ENCODE results near the genes CD200R1L, USF3, NAA50 and GRAMD1C.

- PRO-cap, result no peak
Measured at GRCh38 chr3:112560730-112561056, 1.1 kb downstream of the ATG3 start.

DNA sequence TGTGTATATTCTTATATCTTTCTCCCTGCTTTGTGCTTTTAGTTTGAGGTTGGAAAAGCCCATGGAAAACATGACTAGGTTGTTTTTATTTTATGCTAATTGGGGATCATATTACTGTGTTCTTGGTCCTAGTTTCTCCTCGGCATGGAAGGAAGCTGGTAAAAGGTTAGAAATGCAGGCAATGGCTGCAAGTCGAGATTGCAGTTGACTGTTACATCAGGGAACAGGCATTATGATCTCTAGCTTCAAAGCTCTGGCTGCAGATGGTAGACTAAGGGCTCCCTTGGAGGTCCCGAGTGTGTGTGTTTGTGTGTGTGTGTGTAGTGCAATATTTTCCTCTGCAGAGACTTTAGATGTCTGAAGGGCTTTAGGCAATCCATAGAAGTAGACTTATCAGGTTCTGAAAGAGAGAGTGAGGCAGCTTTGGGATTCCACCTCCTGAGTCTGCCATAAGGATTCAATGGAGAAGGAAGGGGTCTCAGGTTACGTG, 508 bp upstream of the CCDC80 start:
- PRO-cap, result no peak

GRCh38 chr3:112653675-112654466, 12.9 kb upstream of the CCDC80 start:
- PRO-cap, result no peak

DNA sequence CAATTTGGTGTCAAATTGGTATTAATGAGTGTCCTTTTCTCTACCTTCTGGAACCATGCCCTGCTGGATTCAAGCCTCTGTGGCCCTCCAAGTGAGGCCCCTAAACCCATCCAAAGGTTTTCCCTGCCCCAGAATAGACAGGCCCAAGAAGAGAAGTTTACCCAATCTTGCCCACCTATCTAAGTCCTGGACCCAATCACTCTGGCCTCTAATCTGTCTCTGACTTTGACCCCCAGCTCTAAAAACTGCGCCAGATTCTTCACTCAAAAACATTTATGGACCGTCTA, 69.2 kb downstream of the CD200R1L start:
- PRO-cap, result no peak

DNA sequence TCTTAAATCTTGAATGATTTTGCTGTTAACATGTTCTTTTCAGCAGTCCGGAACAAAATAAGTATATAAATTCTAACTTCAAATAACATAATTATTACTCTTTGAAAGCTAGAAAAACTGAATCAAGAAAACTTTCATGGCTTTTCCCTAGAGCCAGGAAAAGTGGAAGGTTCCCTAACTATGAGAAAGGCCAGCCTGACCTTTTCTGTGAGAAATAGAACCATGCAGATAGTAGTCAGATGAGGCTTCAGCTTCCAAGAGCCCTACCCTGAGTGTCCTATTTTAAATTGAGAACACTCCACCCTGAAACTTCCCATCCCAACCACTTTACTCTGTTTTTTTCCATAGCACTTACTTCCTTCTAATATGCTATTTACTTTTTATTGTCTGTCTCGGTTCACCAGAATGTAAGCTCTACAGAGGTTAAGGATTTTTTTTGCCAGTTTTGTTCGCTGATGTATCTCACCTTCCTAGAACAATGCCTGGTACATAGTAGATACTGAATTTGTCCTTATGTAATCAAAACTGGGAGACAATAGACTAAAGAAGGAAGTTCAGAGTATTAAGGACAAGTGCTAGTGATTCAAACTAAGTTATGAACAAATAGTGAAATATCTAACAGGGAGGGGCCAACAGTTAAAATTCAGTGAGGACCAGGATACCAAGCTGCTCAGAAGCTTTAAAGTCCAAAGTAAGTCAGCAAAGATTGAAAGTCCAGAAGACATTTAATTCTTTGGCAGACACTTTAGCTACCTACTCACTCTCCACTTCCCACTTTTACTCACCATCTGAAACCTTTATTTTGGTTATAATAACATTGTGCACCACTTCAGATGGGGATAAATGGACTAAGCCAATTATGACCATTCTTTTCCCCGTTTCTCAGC, 66.7 kb downstream of the CD200R1L start:
- PRO-cap, result no peak

DNA sequence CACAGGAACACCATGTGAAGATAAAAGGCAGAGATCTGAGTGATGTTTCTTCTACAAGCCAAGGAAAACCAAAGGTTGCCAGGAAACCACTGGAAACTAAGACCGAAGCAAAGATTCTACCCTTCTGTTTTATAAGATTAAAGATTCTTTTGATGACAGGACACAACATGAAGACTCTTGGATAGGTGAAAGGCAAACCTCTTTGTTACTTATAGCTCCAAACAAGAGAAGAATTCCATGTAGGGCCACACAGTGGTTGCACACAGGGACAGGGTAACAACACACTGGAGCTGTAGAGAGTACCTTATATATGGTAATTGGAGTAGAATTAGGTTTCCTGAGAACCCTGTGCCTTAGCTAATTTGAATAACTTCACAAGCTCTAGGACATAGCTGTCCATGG, at the start of gene CD200R1L:
Gene CD200R1L (minus strand): TSS at position 55 of the 402 bp plus-strand sequence.
- PRO-cap, result no peak

DNA sequence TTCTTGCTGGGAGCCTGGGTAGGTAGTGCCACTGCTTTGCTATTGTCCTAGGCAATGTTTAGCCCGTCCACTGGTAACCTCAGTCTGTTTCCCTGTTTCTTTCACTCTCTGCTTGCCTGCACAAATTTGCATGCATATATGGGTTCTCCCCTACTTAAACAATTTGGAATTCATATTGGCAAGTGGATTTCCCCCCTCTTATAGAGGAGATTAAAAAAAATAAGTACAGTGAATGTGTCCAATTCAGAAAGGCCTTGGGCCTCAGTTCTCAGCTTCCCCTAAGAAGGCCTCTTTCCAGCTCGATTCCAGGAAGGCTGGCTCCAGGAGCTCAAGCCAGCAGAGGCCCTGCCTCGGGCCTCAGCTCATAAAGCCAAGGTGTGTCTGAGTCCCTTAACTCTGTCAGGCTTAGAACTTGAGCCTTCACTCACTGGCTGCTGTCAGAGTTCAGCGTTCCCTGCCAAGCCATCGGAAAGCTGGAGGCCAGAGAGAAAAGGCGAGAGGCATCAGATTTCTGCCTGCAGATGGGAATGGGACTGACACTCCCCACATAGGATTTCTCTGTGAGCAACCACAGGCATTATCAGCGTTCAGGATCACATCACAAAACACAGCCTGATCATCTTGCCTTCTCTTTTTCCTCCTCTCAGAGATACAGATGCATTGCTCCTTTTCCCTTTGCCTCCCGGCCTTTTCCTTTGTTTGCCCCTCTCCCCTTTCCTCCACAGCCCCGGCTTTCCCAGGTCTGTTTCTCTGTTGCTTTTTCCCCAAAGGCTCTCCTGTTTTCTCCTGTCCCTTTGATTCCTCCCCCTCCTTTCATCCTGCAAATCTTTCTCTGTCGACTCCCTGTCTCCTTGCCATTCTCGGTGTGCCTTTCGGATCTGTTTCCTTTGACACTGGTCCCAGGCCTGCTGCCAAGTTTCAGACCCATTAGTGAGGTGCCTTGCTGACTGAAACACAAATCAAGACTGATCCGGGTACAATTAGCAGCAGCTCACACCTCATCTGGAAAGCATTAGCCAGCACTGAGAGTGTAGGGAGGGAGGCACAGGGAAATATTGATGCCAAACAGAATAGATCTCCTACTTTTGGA, 44.6 kb upstream of the BOC start:
- PRO-cap, result no peak

GRCh38 chr3:113168440-113168998, 42.8 kb upstream of the BOC start:
- PRO-cap, result no peak

GRCh38 chr3:113212258-113212906, 1.0 kb downstream of the BOC start:
- PRO-cap, result unidirectional peak, minus-strand start at chr3:113212727; unidirectional peak, minus-strand start at chr3:113212755

GRCh38 chr3:113232644-113233126, 21.3 kb downstream of the BOC start:
- PRO-cap, result no peak

- PRO-cap, result no peak
Measured at GRCh38 chr3:113245768-113246234, 34.4 kb downstream of the BOC start.

DNA sequence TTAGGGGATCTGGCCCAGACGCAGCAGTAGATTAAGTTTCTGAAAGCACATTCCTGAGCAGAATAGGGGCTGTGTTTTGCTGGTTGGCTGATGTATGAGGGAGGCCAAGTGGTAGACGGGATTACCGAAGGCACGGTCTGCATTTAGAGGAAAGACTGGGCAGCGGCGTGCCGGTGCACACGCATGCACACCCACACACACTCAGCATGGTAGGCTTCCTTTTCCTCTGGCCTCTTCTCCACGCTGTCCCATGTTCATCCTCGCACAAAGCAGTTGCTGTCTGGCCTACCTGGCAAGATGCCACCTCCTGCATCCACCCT, 43.1 kb downstream of the BOC start:
- PRO-cap, result no peak

- PRO-cap, result no peak
Measured at GRCh38 chr3:113284280-113284882, 73.0 kb downstream of the BOC start.

DNA sequence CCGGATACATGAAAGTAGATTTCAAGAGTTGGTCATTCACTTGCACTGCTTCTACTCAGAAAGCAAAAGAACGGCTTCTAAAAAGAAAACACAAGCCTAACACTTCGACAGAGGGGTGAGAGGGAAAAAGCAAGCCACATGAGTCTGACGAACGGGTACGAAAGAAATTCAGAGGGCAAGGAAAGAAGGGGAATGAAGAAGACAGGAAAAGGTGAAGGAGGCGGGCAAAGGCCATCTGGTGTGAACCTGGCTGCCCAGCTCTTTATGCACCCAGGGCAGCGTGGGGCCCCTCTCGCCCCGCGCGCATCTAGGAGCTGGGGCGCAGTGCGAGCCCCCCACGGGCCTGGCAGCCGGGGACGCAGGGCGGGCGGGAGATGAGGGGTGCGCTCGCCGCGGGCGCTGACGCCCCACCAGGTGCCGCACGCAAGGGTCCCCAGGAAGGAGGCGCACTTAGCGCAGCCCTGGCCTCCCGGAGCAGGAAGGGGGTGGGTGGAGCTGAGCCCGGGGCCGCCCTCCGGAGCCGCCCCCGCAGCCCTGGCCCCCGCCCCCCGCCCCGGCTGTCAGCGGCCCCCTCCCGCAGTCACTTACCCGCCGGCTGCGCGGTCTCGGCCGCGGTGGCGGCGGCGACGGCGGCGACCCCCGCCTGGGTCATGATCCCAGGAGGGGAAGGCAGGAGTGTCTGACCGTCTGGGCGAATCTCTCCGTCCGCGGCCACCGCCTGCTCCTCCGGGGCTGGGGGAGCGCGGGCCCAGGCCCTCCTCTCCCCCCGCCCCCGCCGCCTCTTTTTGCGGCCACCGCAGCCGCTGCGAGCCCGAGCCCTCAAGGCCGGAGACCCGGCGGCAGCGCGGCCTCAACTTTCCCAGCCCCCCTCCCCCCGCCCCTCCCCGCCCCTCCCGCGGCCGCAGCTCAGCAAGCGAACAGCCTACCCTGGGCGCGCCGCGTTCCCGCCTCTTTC, at the start of gene USF3:
Gene USF3 (minus strand): TSS at position 861 of the 955 bp plus-strand sequence.
- PRO-cap, result bidirectional peak, plus-strand start at position 587 of the sequence, minus-strand start at position 478 of the sequence; bidirectional peak, plus-strand start outside the sequence, minus-strand start at position 882 of the sequence

DNA sequence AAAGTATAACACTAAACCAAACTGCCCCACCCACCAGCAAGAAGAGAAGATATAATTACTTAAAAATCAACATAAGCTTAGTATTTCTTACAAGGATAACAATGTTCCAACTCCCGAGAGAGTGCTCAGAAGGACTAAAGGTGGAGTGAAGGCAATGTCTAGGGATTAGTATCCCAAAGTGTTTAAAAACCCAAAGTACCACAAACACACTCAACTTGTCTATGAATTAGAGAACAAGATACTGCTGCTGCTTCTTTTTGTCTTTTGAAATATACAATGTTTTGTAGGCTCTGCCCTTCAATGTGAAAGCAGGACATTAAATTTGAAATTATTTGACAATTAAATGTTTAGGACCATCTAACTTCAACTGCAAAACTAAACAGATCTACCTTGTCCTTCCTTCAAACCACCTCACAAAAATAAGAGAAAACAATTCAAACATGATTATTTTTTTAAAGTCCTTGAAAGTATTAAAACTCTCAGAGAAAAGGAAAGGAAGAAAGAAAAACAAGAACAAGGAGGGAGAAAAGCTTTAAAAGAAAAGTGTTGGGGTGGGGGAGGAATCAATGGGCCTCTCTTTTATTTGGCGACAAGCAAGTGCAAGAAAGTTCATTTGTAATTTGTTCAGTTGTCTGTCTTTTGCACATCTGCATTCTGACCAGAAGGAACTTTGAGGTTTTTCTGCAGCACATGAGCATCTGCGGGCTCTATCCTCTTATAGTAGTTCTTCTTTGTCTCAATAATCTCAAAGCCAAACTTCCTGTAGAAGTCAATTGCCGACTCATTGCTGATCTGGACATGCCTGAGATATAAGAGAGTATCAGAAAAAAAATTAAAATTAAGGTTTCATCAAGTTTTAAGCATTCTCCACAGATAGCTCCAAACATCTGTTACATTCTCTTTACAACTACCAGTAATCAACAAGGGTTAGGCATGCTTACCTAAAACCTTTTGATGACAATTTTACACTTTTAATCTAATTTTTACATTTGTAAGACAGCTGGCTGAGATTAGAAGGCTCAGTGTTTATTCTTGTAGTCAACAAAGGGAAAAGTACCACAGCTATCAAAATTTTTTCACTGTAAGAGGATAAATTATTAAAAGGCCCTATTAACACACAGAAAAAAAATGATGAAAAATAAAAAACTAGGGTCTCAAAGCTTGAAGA, 24.5 kb downstream of the NAA50 start:
- PRO-cap, result no peak

- PRO-cap, result bidirectional peak, plus-strand start at chr3:113746342, minus-strand start at chr3:113746241
Measured at GRCh38 chr3:113745641-113746625, at the start of gene NAA50. Gene NAA50 (minus strand): TSS chr3:113746249.

- PRO-cap, result no peak
Measured at GRCh38 chr3:113754473-113754912, 7.7 kb downstream of the ATP6V1A start.

GRCh38 chr3:113783994-113784516, 37.2 kb downstream of the ATP6V1A start:
- PRO-cap, result no peak

- PRO-cap, result no peak
Measured at GRCh38 chr3:113838580-113839418, at the start of gene GRAMD1C. Gene GRAMD1C (plus strand): TSS chr3:113838788.

GRCh38 chr3:114011127-114011437, 45.2 kb downstream of the CCDC191 start:
- PRO-cap, result no peak

All from left cardiac atrium (tissue), 1 donor.